GM12892 (cell line): ENCODE measurements around a stretch of chr4.

GRCh38 chr4:128584234-128584860 lies 225.2 kb upstream of the JADE1 start:
- RRBS, result no CpG with 5 or more reads among the region's 6 CpGs

DNA sequence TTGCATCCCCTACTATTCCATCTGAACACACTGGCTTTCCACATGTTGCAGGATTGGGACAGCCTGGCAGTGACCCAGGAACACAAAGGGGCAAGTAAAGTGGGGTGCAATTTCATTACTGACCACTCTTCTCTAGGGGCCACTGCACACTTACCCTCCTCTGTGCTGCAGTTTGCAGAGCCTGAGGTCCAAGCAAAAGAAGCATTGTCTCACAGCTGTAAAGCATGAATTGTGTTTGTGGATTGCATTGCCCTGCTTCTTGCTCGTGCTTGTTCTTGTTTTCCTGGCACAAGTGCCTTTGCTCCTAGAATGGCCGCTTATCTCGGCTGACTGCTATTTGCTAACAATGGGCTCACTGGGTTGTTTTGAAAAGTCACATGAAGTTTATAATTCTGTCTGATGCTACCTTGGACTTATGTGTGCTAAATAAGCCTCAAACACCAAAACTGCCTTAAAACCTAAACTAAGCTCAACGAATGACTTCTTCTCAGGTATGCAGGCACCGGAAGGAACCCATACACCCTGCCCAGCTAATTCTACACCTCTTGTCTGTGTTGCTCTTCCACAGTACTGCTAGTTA lies 209.0 kb upstream of the JADE1 start:
- RRBS, result no CpG with 5 or more reads among the region's 5 CpGs

DNA sequence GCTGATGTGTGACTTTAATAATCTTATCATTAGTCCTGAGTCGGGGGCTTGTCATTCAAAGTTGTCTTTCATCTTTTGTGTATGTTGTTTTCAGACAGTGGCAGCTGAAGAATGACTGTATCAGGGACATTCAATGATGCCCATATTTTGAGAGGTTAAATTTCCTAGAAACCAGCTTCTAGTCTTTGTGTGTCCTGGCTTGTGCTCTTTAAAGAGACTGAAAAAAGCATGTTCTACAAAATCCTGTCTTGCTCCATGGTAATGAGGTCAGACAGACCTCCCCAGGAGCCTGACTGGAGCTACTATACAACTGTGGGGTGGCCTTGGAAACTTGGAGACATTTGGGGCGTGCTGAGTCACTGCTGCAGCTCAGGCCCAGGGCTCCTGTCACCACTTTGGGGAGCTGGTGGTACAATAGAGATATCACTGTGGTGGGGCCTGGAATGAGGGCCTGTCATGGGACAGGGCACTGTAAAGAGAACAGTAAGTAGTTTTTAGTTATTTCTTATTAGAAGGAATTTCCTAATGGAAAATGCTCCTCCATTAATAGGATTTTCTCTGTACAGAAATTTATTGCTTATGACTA lies 207.5 kb upstream of the JADE1 start:
- RRBS, result no CpG with 5 or more reads among the region's 2 CpGs

GRCh38 chr4:128673149-128673505 lies 136.4 kb upstream of the JADE1 start:
- RRBS, result no CpG with 5 or more reads among the region's 6 CpGs

DNA sequence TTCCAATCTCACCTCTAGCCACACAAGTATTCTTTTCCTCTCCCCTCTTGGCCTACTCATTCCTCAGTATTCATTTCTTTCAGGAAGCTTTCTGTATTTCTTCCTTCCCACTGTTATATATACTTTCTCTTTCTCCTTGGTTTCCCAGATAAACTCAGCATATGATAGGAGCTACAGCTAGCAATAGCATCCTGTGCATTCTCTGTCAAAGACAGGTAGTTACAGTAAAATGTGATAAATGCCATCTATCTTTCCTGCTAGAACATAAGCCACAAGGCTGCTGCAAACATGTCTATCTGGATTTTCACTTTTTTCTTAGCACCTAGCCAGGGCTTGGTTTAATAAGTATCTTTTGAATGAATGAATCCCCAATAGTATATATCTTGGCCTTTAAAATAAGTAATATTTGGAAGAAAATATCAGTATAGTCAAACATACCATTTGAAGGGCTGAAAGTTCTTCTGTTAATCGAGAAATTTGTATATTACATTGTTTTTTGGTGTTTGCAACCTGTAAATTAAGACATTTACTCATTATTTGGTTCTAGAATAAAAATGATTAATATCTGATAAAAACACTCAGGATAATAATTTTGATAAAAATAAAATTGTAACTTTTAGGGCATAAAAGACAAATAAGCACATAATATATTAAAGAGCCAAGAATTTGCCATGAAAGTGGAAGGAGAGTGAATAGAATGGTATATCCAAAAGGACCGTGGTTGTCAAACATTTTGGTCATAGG lies 140.8 kb downstream of the SCLT1 start:
- RRBS, result no CpG with 5 or more reads among the region's 2 CpGs

DNA sequence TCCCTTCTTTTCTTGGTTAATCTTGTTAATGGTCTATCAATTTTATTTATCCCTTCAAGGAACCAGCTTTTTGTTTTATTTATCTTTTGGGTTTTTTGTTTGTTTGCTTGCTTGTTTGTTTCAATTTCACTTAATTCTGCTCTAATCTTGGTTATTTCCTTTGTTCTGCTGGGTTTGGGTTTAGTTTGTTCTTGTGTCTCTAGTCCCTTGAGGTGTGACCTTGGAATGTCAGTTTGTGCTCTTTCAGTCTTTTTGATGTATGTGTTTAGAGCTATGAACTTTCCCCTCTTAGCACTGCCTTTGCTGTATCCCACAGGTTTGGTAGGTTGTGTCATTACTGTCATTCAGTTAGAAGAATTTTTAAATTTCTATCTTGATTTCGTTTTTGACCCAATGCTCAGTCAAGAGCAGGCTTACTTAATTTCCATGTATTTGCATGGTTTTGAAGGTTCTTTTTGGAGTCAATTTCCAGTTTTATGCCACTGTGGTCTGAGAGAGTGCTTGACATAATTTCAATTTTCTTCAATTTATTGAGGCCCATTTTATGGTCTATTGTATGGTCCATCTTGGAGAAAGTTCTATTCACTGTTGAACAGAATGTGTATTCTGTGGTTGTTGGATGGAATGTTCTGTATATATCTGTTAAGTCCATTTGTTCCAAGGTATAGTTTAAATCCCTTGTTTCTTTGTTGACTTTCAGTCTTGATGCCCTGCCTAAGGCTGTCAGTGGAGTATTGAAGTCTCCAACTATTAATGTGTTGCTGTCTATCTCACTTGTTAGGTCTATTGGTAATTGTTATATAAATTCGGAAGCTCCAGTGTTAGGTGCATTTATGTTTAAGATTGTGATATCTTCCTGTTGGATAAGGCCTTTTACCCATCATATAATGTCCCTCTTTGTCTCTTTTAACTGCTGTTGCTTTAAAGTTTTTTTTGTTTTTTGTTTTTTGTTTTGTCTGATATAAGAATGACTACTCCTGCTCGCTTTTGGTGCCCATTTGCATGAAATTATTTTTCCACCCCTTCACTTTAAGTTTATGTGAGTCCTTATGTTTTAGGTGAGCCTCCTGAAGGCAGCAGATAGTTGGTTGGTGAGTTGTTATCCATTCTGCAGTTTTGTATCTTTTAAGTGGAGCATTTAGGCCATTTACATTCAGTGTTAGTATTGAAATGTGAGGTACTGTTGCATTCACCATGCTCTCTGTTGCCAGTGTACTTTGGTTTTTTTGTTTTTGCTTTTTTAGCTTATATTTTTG lies 22.3 kb downstream of the SCLT1 start:
- RRBS, result no CpG with 5 or more reads among the region's 3 CpGs

- RRBS, result no CpG with 5 or more reads among the region's 2 CpGs
Measured at GRCh38 chr4:129076186-129076916, 17.0 kb downstream of the SCLT1 start.

DNA sequence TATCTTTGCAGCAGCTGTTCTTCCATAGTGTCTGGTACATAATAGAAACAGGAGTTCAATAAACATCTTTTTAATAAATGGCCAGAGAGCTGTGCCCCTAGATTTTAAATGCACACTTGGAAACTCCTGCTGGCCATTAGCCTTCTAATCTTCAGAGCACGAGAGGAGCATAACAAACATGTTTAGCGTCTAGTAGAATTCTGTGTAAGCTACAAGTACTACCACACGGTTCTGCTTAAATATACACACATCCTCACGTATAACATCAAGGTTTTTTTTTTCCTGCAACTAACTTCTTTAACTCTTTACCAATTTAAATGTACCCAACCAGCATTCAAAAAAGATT lies 705 bp downstream of the SCLT1 start:
- RRBS, result no CpG with 5 or more reads among the region's 4 CpGs

GRCh38 chr4:130023928-130024162 lies 927.9 kb downstream of the C4orf33 start:
- RRBS, result no CpG with 5 or more reads among the region's 2 CpGs

DNA sequence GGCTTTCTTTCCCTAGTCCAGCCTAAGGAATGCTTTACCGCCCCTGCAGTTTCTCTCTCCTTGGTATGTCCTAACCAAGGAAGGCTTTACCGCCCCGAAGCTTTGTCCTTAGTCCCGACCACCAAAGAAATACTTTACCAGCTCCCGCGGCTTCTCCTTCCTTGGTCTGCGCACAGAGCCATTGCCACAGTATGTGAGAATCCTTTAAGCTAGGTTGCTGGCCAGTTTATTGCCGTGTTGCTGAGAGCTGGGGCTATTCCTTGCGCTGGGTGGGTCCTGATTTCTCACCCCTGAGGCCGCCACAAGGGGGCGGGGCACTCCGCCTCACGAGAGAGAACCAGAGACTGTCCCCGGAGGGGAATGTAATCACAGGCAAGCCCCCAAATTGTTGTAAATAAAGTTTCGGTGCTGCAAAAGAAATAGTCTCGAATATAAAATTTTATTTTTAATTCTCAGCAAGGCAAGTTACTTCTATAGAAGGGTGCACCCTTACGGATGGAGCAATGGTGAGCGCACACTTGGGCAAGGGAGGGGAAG lies 331.0 kb upstream of the PCDH10 start:
- RRBS, result no CpG with 5 or more reads among the region's 18 CpGs

GRCh38 chr4:134622691-134623350 lies 421.2 kb upstream of the PABPC4L start:
- RRBS, result no CpG with 5 or more reads among the region's 12 CpGs

DNA sequence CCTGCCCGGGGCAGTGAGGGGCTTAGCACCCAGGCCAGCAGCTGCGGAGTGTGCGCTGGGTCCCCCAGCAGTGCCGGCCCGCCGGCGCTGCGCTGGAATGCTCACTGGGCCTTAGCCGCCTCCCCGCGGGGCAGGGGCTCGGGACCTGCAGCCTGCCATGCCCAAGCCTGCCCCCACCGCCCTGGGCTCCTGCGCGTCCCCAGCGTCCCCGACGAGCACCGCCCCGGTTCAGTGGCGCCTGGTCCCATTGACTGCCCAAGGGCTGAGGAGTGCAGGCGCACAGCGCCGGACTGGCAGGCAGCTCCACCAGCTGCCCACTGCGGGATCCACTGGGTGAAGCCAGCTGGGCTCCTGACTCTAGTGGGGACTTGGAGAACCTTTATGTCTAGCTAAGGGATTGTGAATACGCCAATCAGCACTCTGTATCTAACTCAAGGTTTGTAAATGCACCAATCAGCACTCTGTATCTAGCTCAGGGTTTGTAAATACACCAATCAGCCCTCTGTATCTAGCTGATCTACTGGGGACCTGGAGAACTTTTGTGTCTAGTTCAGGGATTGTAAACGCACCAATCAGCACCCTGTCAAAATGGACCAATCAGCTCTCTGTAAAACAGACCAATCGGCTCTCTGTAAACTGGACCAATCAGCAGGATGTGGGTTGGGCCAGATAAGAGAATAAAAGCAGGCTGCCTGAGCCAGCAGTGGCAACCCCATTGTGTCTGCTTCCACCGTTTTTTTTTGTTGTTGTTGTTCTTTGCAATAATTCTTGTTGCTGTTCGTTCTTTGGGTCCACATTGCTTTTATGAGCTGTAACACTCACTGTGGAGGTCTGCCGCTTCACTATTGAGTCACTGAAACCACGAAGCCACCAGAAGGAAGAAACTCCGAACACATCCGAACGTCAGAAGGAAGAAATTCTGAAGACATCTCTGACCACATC lies 110.9 kb downstream of the PCDH18 start:
- RRBS, result 91% methylated on average over 2 of the region's 35 CpGs

DNA sequence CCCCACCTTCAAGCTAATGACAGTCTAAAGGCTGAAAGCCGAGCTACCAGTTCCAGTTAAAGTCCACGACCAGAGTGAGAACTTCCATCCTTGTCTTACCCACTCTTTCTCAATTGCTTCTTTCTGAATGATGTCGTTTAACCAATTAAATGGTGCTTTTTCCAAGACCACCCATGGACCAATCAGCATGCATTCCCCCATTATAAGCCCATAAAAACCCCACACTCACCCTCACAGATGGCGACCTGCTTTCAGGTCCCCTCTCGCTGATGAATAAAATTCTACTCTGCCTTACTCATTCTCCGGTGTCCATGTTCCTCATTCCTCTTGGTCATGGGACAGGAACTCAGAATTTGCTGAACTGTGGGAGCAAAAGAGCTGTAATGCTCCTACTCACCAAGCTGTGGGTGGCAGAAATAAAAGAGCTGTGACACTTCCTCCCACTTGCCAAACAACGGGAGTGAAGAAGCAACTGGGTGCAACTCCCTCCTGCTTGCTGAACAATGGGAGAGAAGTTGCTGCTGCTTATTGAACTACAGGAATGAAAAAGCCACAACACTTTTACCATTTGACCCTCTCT lies 168.4 kb upstream of the PCDH18 start:
- RRBS, result no CpG with 5 or more reads among the region's 7 CpGs

DNA sequence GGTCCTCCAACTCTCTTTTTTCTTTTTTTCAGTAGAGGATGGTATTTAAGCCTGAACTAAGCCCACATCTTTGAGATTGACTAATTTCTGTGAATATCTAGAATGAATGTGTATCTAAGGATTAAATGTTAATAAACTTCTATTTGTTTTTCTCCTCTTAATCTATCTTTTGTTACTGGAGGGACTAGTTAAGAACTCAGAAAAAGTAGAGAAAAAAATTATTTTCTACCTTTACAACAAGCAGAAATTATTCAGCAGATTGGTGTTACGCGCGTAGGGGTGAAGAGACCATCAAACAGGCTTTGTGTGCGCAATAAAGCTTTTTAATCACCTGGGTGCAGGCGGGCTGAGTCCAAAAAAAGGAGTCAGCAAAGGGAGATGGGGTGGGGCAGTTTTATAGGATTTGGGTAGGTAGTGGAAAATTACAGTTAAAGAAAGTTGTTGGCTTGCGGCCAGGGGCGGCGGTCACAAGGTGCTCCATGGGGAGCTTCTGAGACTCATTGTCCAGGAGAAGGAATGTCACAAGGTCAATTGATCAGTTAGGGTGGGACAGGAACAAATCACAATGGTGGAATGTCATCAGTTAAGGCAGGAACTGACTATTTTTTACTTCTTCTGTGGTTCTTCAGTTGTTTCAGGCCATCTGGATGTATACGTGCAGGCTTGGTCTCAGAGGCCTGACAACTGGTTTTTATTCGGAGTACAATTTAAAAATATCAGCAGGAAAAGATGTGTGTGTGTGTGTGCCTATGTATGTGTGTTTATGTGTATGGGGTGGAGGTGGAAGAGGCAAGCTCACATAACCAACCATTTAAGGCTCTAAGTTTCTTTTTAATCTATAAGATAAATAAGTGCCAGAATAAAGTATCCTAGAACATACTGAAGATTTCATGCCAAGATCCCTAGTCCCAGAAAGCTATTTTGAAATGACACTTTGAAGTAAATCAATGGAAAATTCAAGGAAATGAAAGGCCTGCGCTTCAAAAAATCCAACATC lies 129.2 kb downstream of the SLC7A11 start:
- RRBS, result no CpG with 5 or more reads among the region's 11 CpGs

DNA sequence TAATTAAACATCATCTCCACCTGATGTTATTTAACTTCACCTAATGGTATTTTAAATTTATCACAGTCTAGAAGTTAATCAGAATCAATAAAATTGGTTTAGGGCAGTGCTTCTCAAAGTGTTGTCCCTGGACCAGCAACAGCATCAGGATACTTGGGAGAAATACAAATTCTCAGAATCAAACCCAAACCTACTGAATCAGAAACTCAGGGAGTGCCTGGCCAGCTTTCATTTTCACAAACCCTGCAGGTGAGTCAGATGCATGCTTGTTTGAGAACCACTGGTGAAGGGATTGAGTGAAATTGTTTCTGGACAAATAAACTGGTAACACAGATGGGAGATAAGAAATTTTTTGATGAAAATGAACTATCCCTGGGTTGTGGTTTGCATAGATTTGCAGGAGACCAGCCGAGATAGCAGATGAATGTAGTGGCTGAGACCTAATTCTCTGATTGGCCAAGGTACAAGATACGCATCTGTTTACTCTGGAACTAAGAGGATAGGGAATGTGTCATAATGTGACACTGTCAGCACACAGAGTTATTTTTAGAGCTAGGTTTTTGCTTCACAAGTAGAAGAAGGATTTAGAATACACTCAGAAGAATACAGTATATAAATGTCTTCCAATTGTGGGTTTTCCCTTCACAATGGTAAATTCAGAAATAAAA lies 117.8 kb upstream of the NOCT start:
- RRBS, result no CpG with 5 or more reads among the region's 2 CpGs

DNA sequence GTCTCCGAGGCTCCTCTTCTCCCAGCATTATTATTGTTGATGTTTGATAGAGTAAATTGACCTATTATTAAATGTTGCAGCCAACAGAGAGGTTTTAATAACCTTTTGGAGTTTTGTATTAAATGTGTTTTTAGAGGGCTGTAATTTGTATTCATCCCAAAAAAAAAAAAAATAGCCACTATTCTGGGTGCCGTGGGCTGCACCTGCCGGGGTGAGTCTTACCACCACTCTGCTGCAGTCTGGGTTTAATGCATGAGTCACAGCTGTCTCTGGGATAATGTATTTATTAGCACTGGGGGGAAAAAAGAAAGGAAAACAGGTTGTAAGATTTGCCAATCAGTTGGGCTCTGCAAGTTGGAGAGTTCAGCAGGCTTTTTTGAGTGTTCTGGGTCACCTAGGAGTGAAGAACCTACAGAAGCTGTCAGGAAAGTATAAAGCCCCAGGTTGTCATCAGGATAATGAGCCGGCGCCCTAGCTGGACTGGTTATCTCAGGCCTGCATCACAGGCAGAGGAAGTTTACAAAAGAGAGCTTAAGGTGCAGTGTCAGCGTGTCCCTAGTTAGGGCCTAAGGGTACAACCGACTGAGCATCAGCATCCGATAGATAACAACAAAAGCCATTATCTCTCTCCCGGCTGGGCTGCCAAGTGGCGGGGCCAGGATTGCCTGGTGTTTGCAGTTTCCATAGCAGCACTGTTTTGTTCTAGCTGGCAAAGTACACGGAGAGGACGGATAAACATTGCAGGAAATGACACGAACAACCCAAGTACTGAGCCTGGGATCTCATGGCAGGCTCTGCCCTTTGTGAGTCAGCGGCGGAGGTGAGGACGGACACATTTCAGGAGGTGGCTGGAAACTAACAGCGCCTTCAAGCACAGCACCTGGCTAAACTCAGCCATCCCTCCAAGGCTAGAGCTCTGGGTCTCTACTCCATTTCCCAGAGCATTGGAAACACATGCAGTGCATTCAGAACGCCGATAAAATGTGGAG lies 104.8 kb upstream of the NOCT start:
- RRBS, result no CpG with 5 or more reads among the region's 19 CpGs

DNA sequence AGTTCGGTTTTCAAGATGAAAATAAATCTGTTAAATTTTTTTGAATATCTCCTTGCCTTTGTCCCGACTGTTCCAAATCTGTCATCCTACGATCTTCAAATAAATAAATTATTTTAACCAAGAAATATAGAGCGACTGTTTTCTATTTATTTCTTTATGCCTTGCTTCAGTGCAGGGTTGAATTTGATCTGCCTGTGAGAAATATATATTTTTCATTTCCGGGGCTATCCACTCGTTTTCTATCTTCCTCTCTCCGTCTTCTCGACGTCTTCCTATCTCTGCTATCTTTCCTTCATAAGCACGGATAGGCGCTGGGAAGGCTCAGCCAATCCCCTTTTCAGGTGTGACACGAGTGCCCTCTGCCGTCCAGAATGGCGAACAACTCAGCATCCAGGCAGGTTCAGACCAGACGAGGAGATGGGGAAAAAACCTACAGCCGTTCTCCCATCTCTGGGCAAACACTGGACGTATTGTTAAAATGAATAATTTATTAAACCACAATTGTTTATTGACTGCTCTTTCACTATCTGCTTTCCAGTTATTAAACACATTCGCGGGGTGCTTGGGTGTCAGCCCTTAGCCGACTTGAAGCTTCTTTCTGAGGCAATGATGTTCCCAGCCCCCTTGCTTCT lies 96.5 kb upstream of the NOCT start:
- RRBS, result no CpG with 5 or more reads among the region's 20 CpGs

GRCh38 chr4:138977519-138977921 lies 38.1 kb upstream of the NOCT start:
- RRBS, result no CpG with 5 or more reads among the region's 6 CpGs

GRCh38 chr4:139082107-139082312 lies 66.4 kb downstream of the NOCT start:
- RRBS, result no CpG with 5 or more reads among the region's 5 CpGs

- RRBS, result no CpG with 5 or more reads among the region's 7 CpGs
Measured at GRCh38 chr4:139213997-139214737, 37.1 kb upstream of the ELF2 start.